AG08470 (cell line): ENCODE data around the genes TJAP1 and MAD2L1BP.

- RRBS = no CpG with 5 or more reads among the region's 10 CpGs
These were observed 4.7 kb downstream of the SRF start for GRCh38 chr6:43175715-43176241.

DNA sequence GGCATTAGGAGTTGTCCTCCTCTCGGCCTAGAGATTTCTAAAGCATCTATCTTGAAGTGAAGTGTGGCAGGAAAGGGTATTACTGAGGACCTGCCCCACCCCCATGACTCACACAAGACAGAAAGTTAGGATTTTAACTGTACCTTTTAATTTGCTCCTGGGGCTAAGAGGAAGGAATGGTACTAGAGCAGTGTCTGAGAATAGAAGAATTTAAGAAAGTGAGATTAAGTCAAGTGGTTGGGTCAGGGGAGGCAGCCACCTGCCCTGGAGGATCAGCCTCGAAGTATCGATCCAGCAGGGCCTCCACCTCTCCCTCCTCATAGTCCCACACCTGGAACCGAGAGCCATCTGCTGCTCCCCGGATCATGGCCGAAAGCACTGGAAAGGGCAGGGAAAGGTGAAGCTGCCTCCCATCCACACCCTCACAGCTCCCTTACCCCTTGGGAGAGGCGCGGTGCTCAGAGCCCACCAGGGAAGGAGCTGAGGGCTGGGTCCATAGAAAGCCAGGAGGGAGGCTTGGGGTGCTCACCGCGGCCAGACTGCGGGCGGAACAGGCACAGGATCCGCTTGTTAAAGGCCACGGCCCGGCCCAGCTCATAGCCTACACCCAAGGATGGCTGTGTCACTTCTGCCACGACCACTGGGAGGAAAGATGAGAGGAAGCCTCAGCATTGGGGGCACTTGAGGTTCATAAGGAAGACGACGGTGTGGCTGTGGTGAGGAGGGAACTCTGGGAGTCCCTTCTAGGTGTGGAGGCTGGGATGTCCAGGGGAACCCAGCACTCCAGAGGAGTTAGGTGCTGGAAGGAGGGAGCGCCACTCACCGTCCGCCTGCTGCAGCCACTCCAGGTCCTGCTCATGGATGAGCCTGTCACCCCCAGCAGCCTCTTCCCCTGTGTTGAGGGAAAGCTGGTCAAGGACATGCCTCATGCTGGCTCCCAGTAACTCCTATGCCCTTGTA is 3.5 kb downstream of the DNPH1 start:
- RRBS = no CpG with 5 or more reads among the region's 21 CpGs

DNA sequence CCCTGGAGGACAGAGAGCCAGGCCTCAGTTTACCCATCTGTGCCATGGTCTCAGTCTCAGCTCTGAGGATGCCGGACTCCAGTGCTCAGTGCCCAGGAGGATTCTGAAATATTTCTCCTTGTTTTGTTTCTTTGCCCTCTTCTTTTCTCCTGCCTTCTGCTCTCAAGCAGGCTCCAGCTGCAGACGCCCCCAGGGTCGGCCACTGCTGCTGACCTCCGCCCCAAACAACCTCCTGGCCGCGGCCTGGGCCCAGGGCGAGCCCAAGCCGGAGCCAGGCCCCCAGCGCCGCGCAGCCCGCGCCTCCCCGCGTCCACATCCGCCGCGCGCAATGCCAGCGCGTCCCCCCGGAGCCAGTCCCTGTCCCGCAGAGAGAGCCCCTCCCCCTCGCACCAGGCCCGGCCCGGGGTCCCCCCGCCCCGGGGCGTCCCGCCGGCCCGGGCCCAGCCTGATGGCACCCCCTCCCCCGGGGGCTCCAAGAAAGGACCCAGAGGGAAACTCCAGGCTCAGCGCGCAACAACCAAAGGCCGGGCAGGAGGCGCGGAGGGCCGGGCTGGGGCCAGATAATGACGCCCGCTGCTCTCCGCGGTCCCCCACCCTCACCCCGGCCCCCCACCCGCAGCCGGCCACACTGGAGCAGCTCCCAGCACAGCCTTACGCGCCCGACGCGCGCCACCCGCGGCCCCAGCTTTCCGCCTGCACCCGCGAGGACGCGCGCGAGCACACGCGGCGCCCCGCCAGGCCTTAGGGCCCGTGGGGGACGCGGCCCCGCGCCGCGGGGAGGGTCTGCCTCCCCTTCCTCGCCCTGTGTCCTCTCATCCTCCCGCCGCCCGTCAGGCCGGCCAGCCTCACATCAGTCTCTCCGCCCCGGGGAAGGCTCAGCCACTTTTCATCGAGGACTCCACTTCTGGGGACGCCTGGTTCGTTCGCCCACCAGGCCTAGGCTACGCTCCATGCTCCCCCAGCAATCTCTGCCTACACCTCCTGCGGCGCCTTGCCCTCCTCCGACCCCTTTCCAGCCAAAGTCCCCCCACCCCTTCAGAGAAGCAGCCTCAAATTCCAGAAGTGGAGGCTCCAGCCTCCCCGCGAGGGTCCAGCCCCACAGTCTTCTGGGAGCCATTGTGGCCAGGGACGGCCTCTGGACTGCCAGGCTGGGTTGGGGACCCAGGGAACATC is 12.9 kb upstream of the SLC22A7 start:
- RRBS = 6% methylated on average over 26 of the region's 90 CpGs

DNA sequence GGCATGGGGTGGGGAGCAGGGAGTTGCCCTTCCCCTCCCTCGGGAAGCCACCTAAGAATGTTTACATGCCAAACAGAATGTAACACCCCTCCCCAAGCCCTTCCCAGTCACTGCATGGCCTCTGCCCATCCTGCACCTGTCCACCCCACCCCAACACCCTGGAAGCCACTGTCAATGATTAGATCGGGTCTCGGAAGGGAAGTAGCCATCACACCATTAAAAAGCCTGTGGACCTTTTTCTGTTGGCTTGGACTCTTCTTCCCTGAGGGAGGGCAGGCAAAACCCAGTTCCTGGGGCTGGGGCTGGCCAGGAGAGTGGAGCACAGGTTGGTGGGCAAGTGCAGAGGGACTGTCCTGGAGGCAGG is 10.1 kb upstream of the SLC22A7 start:
- RRBS = no CpG with 5 or more reads among the region's 3 CpGs

GRCh38 chr6:43328523-43329105 is 20.0 kb upstream of the CRIP3 start:
- RRBS = no CpG with 5 or more reads among the region's 7 CpGs

DNA sequence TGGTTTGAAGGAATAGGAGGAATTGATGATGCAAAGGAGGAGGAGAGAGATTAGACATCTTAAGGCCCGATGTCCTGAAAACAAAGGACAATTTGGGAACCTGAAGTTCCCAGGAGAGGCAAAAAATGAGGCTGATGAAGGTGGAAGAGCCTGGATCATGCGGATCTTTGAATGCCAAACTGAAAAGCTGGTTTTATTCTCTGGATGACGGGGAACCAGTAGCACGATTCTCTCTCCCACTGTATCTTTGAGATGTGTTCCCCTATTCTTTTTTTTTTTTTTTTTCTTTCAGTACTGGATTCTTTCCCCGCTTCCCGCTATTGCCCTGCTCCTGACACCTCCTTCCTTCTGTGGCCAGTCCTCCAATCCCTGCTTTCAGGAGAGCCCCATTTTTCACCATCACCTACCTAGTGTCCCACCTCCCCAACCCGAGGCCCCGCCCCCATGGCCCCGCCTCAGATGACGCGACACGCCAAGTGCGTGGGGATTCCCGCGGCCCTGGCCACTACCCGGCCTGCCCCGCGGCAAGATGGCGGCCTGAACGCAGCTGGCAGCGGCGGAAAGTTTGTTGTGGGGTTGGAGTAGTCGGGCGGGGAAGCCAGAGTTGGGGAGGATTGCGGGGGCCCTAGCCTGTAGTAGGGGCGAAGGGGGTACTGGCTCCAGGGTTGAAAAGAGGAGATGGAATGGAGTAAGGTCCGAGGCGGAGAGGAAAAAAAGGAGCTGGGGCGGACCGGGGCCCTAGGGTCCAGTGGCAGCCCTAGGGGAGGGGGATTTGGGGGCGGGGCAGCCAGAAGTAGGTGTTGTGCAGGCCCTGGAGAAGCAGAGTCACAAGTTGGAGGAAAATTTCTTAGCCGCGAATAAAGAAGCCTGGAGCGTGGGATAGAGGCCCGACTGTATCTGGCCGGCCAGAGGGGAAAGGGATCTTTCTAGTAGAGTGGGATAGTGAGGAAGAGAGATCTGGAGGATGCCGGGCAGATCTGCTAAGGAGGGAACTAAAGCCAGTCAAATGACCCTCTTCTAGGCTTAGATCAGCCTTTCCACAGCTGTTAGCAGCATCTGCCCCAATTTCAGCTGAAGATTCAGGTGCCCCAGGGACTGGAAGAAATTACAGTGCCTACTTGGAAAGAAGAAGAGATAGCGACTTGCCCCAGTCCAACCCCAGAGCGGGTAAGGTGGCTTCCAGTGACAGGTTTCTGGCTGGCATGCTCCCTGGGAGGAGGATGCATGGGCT is at the start of gene TJAP1:
TSS of gene TJAP1 (plus strand) at position 505 of the 1,231 bp plus-strand sequence.
- RRBS = no CpG with 5 or more reads among the region's 39 CpGs

GRCh38 chr6:43511648-43512249 is 1.6 kb upstream of the LRRC73 start:
- RRBS = no CpG with 5 or more reads among the region's 11 CpGs

DNA sequence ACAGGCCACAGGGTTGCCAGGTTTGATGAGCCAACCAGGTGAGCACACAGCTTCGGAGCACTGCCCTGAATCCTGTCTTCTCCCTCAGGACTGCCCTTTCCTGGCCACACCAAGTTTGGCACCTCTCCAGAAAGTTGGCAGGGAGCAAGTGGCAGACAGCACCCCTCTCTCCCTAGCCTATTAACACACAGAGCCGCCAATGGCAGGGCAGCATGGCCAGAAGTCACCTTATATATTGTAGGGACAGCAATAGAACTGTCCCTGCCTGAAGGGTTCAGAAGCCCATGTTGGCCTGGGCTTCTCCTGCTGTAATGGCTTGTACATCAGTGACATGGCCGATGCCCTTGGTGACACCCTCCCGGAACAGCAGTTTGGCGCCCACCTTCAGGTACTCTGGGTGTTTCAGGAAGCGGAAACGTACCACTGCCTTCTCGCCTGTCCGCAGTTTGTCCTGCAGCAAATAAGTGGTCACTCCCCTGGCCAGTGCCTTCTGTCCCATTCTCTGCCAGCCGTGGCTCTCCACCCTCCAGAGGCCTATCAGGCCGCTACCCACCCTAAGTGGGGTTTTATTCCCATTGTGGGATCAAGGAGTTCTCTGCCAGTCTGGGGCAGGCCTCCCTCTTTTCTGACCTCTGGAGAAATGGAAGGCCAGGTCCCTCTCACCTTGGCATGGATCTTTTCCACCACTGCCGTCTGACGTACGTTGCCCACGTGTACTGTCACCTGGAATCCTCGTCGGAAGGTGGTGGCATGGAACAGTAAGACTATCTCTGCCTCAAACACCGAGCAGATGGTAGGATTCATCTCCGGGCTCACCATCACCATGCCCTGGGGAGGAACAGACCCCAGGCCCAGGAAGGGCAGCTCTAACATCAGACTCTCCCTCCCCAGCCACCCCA is 7.5 kb downstream of the GTPBP2 start:
- RRBS = no CpG with 5 or more reads among the region's 19 CpGs

- RRBS = 8% methylated on average over 9 of the region's 53 CpGs
These were observed at the start of gene MAD2L1BP for GRCh38 chr6:43635388-43636566. TSS of gene MAD2L1BP (plus strand) at chr6:43635840.

DNA sequence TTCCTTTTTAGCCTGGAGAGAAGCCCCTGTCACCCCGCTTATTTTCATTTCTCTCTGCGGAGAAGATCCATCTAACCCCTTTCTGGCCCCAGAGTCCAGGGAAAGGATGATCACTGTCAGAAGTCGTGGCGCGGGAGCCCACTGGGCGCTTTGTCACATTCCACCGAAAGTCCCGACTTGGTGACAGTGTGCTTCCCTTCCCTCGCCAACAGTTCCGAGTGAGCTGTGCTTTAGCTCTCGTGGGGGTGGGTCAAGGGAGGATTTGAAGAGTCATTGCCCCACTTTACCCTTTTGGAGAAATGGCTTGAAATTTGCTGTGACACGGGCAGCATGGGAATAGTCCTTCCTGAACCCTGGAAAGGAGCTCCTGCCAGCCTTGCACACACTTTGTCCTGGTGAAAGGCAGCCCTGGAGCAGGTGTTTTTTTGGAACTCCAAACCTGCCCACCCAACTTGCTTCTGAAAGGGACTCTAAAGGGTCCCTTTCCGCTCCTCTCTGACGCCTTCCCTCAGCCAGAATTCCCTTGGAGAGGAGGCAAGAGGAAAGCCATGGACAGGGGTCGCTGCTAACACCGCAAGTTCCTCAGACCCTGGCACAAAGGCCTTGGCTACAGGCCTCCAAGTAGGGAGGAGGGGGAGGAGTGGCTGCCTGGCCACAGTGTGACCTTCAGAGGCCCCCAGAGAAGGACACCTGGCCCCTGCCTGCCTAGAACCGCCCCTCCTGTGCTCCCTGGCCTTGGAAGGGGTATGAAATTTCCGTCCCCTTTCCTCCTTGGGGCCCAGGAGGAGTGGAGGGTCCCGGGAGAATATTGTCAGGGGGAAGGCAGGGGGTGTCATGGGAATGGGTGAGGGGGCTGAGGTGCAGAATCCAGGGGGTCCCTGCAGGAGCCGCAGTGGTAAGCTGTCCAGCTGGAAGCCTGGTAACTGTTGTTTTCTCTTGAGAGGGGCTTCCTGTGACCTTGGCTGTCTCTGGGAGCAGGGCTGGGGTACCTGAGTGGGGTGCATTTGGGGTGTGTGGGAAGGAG is 2.5 kb downstream of the VEGFA start:
- RRBS = no CpG with 5 or more reads among the region's 20 CpGs

- RRBS = no CpG with 5 or more reads among the region's 10 CpGs
These were observed 6.3 kb downstream of the VEGFA start for GRCh38 chr6:43776028-43776964.

DNA sequence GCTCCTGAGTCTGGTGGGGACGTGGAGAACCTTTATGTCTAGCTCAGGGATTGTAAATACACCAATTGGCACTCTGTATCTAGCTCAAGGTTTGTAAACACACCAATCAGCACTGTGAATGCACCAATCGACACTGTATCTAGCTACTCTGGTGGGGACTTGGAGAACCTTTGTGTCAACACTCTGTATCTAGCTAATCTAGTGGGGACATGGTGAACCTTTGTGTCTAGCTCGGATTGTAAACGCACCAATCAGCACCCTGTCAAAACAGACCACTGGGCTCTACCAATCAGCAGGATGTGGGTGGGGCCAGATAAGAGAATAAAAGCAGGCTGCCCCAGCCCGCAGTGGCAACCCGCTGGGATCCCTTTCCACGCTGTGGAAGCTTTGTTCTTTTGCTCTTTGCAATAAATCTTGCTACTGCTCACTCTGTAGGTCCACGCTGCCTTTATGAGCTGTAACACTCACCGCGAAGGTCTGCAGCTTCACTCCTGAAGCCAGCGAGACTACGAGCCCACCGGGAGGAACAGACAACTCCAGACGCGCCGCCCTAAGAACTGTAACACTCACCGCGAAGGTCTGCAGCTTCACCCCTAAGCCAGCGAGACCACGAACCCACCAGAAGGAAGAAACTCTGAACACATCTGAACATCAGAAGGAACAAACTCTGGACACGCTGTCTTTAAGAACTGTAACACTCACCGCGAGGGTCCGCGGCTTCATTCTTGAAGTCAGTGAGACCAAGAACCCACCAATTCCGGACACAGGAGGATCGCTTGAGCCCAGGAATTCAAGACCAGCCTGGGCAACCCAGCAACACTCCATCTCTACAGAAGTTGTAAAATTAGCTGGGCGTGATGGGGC is 128.5 kb downstream of the MRPL14 start:
- RRBS = no CpG with 5 or more reads among the region's 28 CpGs

DNA sequence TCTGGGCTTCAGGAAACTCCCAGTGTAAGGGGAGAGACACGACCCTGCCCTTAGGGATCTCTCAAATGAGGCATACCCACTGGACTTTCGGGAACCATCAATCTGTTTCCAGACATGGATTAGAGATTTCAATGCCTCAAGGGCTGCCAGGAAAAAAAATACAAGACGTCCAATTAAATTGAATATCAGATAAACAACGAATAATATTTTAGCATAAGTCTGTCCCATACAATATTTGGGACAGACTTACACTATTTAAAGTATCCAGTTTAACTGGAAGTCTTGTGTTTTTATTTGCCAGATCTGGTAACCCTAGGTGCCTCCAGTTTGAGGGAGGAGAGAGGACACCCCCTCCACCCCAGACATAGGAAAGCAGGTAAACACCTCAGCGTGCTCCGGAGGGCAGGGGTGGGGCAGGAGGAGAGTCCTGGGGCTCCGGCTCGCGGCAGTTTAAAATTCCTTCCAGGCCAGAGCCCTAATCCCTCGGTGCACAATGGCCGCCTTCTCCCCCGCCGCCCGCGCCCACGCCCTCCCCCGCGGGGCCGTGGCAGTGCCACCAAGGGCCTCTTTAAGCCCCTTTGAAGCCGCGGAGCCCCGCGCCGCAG is 125.4 kb downstream of the MRPL14 start:
- RRBS = 0% methylated on average over 1 of the region's 24 CpGs

GRCh38 chr6:44010733-44011269 is 116.5 kb downstream of the MRPL14 start:
- RRBS = no CpG with 5 or more reads among the region's 7 CpGs

DNA sequence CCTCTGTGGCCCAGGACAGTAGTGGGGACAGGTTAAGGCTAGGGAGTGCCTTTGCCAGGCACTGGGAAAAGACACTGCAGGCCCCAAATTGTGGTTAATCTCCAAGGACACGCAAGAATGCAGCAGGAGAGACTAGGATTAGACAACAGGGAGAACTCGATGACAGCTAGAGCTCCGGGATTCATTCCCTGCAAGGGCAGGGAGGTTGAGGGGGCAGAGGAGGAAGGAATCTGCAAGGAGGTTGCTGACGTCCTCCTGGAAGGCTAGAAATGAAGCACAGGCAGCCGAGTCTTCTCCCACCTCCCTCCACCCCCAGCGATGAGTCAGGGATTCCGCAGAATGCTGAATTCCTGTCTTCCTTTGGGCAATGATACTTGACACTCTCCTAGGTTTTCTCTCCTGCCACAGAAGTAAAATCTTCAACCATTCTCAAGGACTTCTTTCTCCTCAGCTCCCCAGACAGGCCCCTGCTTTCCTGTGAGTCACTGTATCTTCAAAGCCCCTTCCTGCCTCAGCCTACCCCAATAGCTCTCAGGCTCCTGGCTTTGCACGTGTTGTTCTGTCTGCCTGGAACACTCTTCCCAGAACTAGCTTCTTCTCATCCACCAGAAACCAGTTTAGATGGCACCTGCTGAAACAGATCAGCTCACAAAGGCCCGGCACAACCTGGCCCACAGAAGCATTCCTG is 85.7 kb downstream of the MRPL14 start:
- RRBS = no CpG with 5 or more reads among the region's 9 CpGs

DNA sequence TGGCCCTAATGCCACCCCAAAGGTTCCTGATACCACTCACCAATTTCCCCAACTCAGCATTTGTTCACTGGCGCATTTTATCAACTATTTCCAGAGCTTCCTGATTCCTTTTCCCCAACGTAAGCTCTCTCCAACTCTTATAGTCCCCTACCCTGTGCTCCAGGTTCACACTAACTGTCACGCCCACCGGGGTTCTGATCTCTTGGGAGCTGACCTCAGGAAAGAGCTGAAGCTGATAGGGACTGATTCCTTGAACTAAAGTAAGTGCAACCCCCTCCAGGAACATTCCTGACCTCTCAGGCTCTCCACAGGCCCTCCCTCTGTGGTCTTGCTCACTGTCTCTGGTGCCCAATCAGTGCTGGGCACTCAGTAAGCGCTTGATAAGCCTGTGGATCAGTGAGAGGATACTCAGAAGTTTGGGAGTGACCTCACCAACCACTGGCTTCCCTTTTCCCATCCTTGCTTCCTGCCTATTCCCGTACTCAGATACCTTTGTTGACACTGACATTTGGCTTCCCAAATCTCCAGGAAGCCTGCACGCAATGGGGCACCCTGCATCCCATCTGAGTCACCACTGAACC is 73.2 kb downstream of the MRPL14 start:
- RRBS = no CpG with 5 or more reads among the region's 7 CpGs

- RRBS = no CpG with 5 or more reads among the region's 5 CpGs
These were observed 65.7 kb downstream of the MRPL14 start for GRCh38 chr6:44061340-44062157.

GRCh38 chr6:44066461-44067084 is 60.7 kb downstream of the MRPL14 start:
- RRBS = no CpG with 5 or more reads among the region's 5 CpGs

DNA sequence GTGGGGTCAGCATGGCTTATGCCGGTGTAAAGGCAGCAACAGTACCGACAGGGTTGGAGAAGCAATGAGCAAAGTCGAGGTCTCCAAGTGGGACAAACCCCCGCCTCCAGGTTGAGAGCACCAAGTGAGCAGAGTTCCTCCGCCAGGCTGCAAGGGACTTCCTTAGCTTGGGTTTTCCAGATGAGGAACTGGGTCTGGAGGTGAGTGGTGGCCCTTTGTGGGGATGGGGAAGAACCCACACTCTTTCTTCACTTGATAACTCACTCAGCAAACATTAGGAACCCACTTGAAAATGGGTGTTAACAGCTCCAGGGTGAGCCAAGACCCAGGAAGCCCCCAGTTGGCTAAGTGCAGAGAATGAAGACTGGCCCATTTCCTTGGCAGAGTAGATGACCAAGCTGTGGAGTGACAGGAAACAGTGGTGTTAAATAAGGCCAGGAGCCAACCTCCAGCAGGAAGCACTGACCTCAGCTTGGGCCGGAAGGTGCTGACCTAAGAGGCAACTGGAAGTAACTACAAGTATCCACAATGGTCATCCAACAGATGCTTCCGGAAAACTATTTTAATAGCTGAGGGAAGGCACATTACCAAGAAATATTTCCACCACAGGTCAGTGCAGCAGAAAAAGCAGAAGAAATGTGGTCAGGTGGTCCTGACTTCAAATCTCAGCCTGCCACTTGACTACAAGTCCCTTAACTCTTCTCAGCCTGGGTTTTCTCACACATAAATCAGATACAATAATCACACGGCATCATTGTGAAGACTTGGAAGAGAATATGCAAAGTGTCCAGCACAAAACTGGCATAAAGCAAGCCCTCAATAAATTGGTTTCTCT is 22.7 kb downstream of the MRPL14 start:
- RRBS = 100% methylated on average over 1 of the region's 8 CpGs

DNA sequence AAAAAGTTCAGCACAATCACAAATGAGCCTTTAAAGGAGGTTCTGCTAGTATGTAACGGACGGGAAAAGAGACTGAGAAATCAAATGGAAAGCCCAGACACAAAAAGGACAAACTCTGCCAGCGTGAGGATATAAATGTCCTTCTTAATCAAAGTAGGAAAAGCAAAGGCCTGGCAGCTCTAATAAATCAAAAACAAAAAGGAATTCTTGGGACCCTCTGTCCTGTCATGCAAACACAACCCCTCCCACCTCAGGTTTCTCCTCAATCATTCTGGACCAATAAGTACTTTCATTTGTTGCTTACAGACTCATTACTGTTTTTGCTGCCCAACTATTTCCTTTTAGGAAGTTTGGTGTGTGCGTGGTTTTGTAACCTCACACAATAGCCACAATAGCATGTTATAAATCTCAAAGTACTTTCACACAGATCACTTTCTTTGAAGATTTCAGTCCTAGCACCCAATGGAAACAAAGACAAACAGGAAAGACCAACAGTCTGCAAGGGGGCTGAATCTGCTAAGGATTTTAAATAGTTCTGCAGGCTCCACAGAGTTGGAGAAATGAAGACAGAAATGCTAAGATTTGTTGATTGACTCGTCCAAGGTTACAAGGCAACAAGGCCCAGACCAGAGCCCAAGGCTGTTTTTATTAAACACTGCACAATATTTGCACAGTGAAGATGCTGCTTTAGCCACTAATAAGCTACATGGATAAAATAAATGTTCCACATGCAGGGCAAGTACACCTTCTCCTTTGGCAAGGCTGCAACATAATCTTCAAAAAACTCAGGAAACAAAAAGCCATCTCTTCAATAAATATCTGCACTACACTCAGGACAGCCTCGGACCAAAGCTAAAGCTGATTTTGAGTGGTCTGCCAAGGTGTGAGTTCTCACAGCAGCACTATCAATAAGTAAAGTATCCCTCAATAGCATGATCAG is 4.3 kb downstream of the MRPL14 start:
- RRBS = no CpG with 5 or more reads among the region's 6 CpGs